Jurkat, Clone E6-1 (cell line): ENCODE measurements around the gene GARS1.

DNA sequence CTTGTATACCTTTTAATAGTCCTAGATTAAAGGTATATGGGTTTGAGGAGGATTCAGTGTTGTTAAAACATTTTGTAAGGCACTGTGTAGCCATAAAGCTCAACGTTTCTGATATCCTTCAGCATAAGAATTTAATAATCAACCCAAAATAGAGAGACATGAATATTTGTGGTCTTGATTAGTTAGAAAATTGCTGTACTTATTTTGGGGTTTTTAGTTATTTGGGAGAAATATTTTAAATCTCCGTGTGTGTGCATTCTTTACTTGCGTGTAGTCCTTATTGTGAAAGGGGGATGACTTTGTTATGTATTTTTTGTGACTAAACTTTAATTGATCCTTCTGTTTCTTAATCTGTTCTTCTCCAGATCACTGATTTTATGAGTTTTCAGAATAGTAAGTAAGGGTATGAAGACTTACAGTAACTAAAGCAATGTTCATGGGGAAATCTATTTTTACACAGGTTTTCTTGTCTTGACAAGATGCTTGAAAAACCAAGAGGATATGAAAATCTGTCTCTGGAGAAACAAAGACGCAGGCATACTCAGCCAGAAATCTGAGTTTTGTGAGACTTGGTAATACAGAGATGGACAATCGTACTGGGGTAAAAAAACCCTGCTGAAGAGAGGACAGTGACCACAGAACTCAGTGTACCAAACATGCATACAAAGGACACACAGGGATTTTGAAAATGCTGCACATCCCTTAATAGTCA, 81.3 kb downstream of the ZNRF2 start:
- RRBS, result no CpG with 5 or more reads among the region's 5 CpGs

- RRBS, result no CpG with 5 or more reads among the region's 4 CpGs
Observed at GRCh38 chr7:30368820-30369312, 84.5 kb downstream of the ZNRF2 start.

- RRBS, result no CpG with 5 or more reads among the region's 3 CpGs
Observed at GRCh38 chr7:30465434-30465946, 13.1 kb downstream of the NOD1 start.

DNA sequence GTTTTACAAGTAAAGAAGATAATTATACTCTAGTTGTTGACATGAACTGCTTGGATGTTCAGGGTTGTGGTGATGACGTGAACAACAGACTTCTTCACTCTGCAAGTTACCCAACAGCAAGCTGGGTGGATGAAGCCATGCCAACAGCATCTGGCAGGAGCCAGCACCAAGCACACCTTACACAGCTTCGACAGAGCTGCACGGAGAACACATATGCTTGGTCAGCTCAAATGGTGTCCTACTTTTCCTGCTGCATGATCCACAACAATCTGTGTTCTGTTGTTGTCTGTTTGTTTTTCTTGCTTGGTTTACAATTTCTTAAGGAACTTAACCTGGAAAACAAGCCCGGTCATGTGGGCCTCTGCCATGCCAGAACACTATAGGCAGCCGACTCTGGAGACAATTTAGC, 9.7 kb downstream of the NOD1 start:
- RRBS, result no CpG with 5 or more reads among the region's 5 CpGs

- RRBS, result no CpG with 5 or more reads among the region's 4 CpGs
Observed at GRCh38 chr7:30534295-30534670, 29.7 kb upstream of the GGCT start.

- RRBS, result 1% methylated on average over 26 of the region's 75 CpGs
Observed at GRCh38 chr7:30594491-30595188, at the start of gene GARS1. Gene GARS1 (plus strand): TSS chr7:30594878.

GRCh38 chr7:30633552-30634167, 39.0 kb downstream of the GARS1 start:
- RRBS, result no CpG with 5 or more reads among the region's 5 CpGs

GRCh38 chr7:30799507-30799896, 28.3 kb downstream of the MINDY4 start:
- RRBS, result no CpG with 5 or more reads among the region's 2 CpGs

GRCh38 chr7:30816203-30816599, 45.0 kb downstream of the MINDY4 start:
- RRBS, result no CpG with 5 or more reads among the region's 9 CpGs

DNA sequence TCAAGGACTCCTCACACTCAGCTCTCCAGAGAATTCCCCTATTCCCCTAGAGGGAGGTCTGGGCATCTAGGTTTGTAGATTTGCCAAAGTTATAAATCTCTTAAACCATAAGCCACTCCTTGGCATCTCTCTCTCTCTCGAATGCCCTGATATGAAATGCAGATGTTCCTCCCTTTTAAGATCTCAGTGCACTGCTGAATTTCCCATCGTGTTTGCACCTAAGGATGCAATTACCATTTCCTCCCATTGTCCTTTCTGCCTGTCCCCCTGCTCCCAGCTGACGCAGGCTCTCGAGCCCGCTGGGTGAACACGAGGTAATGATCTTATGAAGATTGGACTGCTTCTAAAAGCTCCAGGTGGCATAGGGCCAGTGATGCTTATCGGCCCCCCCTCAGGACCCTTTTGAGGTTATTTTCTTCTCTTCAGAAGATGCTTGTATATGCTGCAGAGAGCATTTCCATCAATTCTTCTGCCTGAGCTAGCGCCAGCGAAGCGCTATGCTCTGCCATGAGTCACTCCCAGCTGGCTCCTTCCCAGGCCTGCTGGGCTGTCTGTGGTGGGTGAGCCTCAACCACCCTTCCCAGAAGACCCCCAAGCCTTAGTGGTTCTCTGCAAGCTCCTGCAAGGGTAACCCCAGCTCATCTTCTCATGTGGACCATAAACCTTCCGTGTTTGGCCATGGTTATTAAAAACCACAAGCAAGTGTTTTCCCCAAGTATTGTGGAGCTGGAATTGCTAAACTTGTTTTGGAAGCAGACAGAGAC, 41.6 kb upstream of the AQP1 start:
- RRBS, result no CpG with 5 or more reads among the region's 11 CpGs

GRCh38 chr7:30897193-30897989, 14.3 kb upstream of the AQP1 start:
- RRBS, result no CpG with 5 or more reads among the region's 13 CpGs

DNA sequence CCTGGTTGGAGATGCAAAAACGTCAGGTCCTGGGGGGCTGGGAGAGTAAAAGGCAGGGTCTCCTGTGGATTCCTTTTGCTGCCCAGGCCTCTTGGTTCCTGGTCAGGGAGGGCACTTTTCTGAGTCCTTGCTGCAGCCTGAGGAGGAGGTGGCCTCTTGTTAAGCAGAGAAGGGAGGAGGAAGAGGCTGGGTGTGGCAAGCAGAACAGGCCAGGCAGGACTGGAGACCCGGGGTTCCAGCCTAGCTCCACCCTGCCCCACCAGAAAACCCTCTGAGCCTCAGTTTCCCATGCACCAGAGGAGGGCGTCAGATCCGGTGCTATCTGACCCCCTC, 6.1 kb upstream of the AQP1 start:
- RRBS, result 60% methylated on average over 3 of the region's 4 CpGs

DNA sequence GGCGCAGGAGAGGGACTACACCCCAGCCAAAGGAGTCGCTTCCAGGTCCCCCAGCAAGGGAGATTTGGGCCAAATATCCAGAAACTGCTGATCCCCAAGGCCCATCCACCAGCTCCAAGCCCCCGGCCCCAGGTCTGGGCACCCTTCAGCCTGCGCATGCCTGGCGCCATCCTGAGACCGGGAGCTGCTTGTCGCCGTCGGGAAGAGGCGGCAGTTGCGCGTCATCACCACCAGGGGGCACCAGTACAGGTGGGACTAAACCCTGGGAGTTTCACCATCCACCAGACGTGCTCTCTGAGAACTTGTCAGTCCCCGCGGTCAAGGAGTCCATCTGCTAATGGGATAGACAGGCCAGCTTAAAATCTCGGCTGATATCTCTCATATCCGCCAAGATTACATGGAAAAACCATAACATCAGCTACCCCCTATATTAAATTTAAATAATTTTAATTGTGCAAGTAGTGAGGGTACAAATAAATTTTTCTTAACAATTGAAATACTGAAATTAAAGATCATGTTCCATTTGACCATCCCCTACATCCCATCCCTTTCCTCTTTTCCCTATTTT, 25.0 kb upstream of the GHRHR start:
- RRBS, result 6% methylated on average over 4 of the region's 17 CpGs

GRCh38 chr7:30983281-30984129, 19.8 kb downstream of the GHRHR start:
- RRBS, result 27% methylated on average over 1 of the region's 22 CpGs

- RRBS, result no CpG with 5 or more reads among the region's 10 CpGs
Observed at GRCh38 chr7:32204206-32204656, 134.0 kb upstream of the PDE1C start.

DNA sequence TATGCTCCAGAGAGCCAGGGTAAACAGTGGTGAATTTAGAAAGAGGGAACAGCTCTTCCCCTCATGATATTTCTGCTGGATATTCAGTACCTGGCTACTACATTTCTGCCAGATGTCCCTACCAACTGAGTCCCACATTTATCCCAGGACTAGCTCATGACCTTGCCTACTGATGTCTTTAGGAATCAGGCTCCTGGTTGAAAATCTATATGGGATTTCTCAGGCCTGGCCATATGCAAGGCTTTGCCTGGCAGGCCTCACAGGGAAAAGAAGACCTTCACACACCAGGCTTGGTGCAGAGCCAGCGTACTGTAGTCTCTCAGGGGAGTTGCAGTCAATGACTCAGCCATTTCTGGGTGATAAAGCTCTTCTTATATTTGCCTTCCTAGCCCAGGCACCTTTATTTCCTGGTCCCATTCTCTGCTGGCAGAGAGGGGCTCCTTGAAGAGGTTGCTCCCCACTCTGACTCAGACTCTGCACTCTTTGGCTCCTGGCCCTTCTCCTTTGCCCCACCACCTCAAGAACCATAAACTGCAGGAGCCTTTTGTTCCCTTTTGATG, 173.8 kb downstream of the AVL9 start:
- RRBS, result no CpG with 5 or more reads among the region's 1 CpG

DNA sequence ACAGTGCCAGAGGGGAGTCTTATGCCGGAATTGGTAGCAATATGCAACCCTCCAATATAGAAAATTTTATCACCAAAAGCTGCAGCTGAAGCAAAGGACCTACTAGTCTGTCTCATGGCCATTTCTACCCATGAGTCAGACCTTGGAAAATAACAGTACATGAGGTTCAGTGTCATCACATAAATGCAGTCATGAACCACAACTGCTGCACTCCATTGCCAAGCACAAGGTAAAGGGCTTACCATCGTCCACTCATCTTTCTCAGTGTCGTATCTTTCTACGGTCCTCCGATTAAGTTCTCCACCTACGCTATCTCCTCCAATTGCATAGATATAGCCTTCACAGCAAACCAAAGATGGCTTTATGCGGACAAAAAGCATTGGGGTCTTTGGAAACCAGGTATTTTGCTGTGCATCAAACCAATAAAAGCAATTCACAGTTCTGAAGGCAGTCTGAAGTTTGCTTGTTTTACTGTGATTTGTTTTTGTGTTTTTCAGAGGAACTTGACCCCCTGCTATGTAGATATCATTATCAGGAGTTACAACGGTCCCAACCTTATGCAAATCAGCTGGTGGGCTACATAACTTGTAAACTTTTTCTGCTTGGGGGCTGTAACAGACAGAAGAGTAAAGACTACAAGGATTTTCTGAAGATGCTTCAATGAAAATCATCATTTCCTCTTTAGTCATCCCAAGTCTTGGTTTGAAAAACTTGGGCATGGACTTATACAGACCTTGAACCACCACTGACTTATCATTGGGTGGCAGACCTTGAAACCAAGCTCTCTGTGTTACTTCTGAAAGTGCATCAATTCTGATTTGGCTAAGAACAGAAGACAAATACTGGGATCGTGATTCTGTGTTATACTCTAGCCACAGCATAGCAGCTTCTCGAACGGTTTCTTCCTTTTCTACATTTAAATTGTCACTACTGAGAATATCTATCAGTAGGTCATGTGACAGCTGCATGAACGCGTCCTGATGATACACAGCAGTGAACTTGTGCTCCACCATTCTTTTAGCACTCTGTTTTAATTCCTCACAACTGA, 21.5 kb downstream of the KBTBD2 start:
- RRBS, result no CpG with 5 or more reads among the region's 13 CpGs

GRCh38 chr7:32891976-32892461, 459 bp upstream of the KBTBD2 start:
- RRBS, result 3% methylated on average over 7 of the region's 48 CpGs

DNA sequence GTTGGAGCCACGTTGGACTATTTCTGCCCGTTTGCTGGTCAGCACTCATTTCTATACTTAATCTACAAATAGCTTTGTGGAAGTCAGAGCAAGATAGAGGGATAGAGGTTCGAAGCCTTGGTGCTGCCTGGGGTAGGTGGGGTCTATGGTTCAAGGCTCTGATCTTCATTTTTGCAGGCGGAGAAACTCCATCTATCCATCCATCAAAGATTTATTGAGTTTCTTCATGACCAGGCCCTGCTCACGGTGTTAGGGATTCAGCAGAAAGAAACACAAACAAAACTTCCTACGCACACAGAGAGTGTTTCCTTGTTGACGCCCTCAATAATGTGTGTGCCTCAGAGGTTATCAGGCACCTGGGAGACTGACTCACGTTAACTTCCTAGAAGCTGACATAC, 35.3 kb downstream of the FKBP9 start:
- RRBS, result no CpG with 5 or more reads among the region's 8 CpGs

DNA sequence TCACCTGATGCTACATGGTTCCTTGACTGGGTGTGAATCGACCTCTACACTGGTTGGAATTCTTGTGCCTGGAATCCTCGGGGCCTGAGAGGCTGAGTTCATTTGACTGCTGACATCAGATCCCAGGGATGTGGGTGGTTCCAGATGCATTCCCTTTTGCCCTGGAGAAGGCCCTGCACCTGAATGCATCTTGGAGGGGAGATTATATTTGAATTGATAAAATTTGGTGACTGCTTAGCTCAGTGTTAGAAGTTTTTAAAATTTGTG, 35.6 kb downstream of the FKBP9 start:
- RRBS, result no CpG with 5 or more reads among the region's 2 CpGs